Left common carotid artery plus branches (tissue), 1 donor: ENCODE data around the gene REXO1.

- PRO-cap = no peak
Measured at GRCh38 chr19:1471148-1471998, 7.6 kb downstream of the C19orf25 start.

DNA sequence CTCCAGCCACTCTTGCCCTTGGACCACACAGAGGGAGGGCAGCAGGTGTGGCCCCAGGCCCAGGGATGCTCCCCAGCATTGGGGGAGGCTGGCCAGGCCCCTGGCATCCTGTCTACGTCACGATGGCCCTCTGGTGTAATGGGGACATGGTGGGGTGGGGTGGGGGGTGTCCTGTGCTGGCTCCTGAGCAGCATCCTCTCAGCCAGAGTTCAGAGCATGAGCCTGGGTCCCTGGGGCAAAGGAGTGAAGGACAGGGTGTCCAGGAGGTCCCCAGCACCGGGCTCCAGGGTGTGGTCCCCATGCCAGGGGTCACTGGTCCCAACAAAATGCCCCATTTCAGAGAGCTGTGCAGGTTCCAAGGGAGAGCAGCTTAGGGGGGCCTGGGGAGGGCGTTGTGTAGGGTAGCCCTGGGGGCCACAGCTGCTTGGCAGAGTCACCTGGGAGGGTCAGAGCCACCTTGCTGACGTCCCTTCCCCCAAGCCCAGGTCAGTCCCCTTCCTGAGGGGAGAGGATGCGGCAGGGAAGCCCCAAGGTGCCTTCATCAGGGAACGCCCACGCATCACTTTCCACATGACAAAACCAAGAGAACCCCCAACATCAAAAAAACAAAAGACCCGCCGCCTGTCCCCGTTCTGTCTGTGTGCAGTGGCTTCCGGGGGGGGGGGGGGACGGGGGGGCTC is 5.1 kb upstream of the UQCR11 start:
- PRO-cap = no peak

DNA sequence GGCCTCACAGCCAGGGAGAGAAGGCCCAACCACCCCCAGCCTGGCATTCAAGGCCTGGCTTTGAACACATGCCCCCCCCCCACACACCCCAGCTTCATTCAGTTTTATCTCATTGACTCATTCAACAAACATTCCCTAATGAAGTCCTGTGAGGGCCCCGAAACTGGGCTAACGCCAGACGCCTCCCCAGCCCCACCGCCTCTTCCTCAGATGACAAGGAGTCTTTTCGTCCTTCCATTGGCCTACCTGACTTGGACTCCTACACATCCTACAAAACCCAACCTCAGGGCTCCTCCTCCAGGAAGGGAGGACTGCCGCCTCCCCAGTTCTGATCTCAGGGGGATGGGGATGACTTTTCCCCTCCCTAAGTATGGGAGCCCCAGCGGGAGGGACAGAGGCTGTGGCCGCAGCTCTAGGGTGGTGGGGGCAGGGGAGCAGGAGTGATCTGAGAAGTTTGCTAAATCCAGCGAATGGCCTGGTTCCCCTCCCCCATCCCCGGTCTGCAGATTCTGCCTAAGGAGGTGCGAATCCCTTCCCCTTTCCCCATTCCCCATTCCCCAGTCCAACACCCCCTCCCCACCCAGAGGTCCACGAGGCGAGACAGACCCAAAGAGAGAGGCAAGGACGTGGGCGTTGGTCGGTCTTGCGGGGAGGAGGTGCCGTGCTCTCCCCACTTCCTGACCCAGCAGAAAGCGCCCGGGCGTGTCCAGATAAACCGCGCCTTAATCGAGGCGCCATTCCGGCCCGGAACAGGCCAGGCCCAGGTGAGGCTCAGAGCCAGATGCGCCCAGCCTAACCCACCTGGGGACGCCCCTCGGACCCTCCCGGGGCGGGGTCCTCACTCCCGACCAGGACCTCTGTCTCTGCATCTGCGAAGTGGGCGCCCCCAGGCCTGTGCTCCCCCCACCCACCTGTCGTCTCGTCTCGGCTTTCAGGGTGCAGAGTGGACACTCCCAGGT is 5.4 kb upstream of the ONECUT3 start:
- PRO-cap = no peak

- PRO-cap = no peak
Measured at GRCh38 chr19:1769835-1770096, 16.5 kb downstream of the ONECUT3 start.

- PRO-cap = no peak
Measured at GRCh38 chr19:1840280-1841176, 7.8 kb downstream of the REXO1 start.

GRCh38 chr19:1842206-1843365 is 5.7 kb downstream of the REXO1 start:
- PRO-cap = no peak

GRCh38 chr19:1848151-1849112 is at the start of gene REXO1:
Gene REXO1 (minus strand): TSS chr19:1848483.
- PRO-cap = unidirectional peak, minus-strand start at chr19:1848469; unidirectional peak, minus-strand start at chr19:1848708

DNA sequence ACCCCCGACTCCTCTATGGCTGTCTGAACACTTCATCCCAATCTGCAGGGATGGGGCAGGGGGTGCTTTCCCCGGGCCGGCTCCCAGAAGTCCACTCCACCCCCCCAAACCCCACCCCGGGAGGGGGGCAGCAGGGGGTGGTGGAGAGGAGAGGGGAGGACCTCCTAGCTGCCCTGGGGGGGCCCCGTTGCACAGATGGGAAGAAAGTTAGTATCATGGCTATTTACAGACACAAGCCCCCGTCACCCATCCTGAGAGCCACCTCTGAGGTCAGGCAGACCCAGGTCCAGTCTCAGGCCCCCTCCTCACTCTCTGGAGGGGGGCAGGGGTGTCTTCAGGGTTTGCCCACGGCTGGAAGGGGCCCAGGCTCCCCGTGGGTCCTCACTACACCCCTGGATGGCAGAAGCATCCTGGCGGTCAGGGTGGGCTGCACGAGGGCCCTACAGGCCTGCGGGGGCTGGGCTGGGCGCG is 5.8 kb upstream of the REXO1 start:
- PRO-cap = no peak

GRCh38 chr19:1901759-1902474 is 3.3 kb upstream of the ADAT3 start:
- PRO-cap = no peak

- PRO-cap = no peak
Measured at GRCh38 chr19:1942951-1943130, 1.9 kb downstream of the CSNK1G2 start.

GRCh38 chr19:1987409-1988045 is 28.0 kb downstream of the BTBD2 start:
- PRO-cap = no peak

- PRO-cap = no peak
Measured at GRCh38 chr19:2078623-2079079, 17.5 kb downstream of the MOB3A start.

DNA sequence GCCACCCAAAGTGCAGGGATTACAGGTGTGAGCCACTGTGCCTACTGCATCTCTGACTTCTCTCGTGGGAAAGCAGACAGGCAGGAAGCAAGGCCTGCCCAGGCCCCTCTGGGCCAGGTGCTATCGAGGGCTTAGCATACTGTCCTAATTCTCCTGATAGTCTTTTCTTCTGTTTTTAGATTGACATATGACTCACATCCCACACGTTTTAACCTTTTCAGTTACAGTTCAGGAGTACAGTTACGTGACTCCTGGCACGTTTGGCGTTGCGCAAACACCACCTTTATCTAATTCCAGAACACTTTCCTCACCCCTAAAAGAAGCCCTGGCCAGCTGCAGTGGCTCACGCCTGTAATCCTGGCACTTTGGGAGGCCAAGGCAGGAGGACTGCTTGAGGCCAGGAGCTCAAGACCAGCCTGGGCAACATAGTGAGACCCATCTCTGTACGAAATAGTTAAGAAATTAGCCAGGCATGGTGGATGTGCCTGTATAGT is 9.0 kb downstream of the MOB3A start:
- PRO-cap = no peak

DNA sequence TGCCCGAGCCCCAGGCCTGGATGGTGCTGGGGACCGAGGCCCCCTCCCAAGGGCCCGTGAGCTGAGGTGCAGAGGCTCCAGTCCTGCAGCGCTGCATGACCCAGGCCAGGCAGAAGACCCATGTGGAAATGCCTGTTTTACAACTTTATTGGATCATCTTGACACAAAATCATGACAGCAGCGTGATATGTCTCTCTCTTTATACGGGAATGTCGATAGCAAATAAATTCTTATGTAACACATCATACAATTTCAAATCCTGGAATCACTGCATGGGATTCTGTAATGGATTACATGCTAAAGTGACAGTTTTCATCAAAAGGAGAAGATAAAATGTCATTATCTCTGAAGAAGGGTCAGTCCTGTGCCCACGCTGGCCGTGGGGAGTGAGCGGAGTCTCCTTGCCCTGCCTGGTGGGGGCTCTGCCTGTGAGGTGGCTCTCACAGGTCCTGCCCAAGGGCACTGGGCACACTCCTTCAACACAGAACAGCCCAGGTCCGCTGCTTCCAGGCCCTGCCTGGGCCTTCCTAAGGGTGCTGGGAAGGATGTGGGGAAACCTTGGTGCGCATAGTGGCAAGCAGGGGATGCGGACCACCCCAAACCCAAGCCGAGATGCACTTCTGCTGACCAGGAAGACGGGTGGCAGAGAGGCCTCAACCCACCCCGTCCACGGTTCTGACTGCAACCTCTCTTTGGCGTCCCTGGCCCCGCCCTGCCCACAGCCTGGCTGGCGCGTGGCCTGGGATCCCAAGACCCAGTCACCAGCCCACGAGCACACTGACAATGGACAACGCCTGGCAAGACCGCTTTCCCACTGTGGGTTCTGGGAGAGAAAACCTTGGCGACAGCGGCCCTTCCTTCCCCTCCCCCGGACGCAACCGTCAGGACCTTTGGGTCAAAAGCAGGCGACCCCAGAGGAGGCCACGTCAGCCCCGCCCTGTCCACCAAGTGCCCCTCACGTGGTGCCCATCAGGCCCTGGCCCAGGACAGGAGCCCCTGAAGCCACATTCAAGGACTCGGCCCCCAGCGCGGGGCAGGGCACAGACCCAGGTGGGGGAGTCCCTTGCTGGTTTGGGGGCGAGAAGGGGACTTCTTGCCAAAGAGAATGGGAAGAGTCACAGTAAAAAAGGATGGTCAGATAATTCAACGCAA is 4.5 kb downstream of the IZUMO4 start:
- PRO-cap = no peak

- PRO-cap = no peak
Measured at GRCh38 chr19:2112696-2113353, 16.1 kb downstream of the IZUMO4 start.

GRCh38 chr19:2129291-2129826 is 22.0 kb downstream of the AP3D1 start:
- PRO-cap = no peak

- PRO-cap = no peak
Measured at GRCh38 chr19:2183949-2185042, 20.6 kb downstream of the DOT1L start.

GRCh38 chr19:2394332-2394734 is 33.1 kb downstream of the TIMM13 start:
- PRO-cap = no peak

- PRO-cap = no peak
Measured at GRCh38 chr19:2403324-2403679, 24.1 kb downstream of the TIMM13 start.

DNA sequence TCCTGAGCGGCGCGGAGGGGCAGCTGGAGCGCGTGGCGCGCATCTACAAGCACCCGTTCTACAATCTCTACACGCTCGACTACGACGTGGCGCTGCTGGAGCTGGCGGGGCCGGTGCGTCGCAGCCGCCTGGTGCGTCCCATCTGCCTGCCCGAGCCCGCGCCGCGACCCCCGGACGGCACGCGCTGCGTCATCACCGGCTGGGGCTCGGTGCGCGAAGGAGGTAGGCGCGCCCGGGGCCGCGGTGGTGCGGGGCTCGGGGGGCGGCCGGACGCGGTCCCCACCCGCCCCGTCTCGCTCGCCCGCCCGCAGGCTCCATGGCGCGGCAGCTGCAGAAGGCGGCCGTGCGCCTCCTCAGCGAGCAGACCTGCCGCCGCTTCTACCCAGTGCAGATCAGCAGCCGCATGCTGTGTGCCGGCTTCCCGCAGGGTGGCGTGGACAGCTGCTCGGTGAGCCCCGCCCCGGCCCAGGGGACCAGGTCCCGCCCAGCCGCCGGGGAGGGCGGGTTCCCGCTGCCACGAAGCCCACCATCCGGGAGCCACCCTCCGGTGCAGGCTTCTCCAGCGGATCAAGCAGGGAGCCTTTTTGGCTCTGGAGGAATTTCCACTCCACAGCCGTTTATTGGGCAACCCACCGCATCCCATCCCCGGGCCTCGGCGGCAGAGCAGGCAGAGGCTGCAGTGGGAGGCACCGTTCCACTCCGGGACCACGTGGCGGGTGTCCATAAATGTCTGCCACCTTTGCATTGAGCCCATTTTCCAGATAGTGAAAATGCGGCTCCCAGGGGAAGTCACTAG is 2.1 kb downstream of the TIMM13 start:
- PRO-cap = no peak